Ureter (tissue), 1 donor: ENCODE data around the gene FRAT2.

DNA sequence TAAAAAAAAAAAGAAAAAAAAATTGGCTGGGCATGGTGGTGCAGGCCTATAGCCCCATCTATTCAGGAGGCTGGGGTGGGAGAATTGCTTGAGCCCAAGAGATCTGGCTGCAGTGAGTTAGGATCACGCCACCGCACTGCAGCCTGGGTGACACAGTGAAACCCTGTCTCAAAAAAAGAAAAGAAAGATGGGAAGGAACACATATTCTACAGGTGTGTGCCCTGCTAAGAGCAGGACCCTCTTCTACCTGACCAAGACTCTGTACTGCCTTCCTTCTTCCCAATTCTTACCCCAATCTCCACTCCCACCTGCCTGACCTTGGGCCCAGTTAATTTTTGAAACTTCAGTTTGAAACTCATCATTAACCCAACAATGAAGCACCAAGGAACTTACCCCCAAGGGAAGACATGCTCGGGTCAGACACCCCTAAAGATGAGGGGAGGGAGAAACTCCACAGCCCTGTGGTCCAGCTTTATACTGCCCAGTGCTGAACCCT lies 43.9 kb upstream of the TM9SF3 start:
- PRO-cap: no peak

DNA sequence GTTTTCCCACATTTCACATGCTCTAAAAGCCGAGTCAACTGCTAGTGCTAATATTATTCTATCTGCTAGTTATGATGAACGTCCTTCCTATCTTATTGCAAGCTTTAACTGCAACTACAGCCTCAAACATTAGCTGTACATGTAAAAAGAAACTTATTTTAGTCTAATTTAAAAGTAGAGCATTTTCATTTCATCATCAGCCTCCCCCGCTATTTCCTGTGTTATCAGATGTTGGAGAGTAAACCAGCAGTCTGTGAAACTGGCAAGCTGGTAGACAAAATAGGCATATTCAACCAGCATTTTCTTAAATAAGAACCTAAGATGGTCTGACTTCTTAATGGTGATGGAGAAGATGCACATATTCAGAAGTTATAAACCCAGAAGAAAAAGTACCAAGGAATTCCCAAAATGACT lies 25.0 kb downstream of the PIK3AP1 start:
- PRO-cap: no peak

DNA sequence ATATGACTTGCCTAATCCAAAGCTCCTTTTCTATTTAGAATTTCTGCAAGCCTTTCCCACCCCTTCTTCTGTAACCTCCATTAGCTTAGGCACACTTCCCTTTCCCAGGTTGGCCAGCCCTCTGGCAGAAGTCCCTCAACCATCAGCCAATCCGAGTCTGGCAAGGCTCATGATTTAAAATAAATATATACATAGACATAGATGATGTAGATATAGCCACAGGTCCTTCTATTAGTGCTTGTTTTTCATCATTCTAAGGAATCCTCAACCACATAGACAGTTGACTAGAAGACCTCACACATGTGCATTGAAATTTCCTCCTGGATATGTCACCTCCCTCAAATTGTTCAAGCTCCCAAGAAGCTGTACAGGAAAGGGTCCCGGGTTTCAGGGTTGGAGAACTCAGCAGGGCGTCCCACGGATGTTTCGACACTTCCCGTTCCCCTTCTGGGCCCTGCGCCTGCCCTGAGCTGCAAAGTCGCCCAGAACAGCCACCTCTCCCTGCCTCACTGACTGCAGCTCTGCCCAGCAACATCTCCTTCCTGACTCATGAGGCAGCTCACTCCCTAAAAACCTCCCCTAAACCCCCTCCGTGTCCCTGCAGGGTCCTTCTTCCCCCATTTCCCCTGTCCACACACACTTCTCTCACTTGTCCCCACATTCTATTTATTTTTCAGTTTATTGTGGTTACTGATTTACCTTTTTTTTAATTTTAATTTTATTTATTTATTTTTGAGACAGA lies 20.5 kb upstream of the PIK3AP1 start:
- PRO-cap: no peak

DNA sequence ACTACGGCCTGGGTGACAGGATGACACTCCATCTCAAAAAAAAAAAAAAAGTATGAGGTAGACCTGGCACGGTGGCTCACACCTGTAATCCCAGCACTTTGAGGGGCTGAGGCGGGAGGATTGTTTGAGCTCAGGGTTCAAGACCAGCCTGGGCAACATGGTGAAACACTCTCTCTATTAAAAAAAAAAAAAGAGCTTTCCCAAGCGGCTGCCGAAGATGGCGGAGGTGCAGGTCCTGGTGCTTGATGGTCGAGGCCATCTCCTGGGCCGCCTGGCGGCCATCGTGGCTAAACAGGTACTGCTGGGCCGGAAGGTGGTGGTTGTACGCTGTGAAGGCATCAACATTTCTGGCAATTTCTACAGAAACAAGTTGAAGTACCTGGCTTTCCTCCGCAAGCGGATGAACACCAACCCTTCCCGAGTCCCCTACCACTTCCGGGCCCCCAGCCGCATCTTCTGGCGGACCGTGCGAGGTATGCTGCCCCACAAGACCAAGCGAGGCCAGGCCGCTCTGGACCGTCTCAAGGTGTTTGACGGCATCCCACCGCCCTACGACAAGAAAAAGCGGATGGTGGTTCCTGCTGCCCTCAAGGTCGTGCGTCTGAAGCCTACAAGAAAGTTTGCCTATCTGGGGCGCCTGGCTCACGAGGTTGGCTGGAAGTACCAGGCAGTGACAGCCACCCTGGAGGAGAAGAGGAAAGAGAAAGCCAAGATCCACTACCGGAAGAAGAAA lies 29.9 kb upstream of the PIK3AP1 start:
- PRO-cap: no peak

- PRO-cap: bidirectional peak, plus-strand start at chr10:96832957, minus-strand start at chr10:96832884
Measured at GRCh38 chr10:96832717-96833497, 809 bp downstream of the LCOR start.

GRCh38 chr10:96872070-96872887 lies 40.2 kb downstream of the LCOR start:
- PRO-cap: no peak

- PRO-cap: no peak
Measured at GRCh38 chr10:96947043-96947376, 114.9 kb downstream of the LCOR start.

DNA sequence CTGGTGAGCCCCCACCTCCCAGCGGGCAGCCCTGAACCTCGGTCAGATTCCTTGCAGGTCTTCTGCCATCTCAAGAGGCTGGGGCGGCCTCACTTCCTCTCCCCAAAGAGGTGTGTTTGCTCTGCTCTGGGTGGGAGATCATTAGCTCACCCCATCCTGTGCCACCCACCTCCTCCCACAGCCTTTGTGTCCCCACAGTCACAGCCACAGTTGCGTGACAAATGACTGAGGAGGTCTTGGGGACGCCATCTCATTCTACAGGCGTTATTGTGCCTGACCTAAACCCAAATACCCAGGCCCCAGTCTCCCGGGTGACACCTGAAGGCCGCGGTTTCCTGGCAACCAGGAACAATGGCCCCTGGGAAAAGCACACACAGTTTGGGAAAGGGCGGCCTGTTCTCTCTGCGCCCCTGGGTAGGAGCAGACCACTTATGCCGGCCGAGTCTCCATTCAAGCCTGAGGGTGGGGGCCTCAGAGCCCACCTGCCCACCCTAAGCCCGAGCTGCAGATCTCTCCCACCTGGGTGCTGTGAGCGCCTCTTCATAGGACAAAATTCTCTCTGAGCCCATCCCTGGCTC lies 51.6 kb downstream of the SLIT1 start:
- PRO-cap: no peak

DNA sequence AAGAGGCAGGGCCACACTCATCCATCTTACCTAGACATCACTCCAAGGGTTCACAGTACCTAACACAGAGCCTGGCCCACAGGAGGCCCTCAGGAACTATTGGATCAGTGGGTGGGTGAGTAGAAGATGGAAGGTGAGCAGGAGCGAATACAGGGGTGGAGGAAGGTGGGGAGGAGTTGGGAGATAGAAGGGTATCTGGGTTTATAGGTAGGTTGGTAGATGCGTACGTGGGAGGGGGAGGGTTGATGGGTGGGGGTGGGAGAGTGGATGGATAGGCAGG lies 34.7 kb downstream of the SLIT1 start:
- PRO-cap: no peak

DNA sequence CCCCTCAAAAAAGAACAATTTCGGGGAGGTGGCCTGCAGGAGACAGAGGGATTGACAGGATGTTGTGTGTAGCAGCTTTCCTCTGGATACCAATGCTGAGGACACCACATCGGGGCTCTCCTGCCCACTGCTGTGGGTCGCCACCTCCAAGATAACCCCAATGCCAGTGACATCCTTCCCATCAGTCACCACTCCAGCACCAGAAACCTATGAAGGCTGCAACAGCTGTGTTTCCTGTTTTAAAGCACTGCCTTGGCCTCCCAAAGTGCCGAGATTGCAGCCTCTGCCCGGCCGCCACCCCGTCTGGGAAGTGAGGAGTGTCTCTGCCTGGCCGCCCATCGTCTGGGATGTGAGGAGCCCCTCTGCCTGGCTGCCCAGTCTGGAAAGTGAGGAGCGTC lies 17.6 kb downstream of the ARHGAP19 start:
- PRO-cap: no peak

DNA sequence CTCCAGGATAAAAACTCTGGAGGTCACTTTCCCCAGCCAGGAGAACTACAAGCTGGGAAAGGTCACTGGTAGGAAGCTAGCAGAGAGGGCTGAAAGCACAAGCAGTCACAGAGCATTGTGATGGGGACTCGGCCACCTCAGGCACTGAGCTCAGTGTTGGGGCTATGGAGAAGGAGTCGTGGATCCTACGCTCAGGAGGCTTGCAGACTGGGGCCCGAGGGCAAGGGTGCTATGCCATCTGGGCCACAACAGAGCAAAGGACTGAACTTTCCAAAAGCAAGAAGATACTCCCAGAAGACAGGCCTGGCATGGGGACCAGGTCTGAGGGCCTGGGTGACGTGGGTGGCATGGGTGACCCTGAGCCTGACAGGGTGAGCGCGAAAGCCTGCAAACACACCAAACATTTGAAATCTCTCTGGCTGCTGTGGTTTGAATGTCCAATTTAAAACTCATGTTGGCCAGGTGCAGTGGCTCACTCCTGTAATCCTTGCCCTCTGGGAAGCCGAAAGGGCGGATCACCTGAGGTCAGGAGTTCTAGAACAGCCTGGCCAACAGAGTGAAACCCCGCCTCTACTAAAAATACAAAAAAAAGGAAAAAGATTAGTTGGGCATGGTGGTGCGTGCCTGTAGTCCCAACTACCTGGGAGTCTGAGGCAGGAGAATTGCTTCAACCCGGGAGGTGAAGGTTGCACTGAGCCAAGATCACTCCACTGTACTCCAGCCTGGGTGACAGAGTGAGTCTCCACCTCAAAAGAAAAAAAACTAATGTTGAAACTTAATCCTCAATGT lies 9.9 kb upstream of the ARHGAP19 start:
- PRO-cap: no peak

DNA sequence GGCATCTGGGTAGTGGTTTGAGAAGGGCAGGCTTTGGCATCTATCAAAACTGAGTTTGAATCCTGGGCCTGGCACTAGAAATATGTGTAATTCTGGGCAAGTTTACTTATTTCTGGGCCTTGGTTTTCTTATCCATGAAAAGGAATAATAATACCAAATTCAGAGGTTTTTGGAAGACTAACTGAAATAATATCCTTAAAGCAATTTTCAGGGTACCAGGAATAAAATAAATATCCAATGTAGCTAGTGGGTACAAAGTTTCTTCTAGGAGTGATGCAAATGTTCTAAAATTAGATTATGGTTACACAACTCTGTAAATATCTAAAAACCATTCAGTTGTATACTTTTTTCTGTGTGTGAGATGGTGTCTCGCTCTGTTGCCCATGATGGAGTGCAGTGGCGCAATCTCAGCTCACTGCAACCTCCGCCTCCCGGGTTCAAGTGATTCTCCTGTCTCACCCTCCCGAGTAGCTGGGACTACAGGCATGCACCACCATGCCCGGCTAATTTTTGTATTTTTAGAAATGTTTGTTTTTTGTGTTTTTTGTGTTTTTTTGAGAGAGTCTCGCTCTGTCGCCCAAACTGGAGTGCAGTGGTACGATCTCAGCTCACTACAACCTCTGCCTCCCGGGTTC lies 10.7 kb upstream of the FRAT1 start:
- PRO-cap: no peak

DNA sequence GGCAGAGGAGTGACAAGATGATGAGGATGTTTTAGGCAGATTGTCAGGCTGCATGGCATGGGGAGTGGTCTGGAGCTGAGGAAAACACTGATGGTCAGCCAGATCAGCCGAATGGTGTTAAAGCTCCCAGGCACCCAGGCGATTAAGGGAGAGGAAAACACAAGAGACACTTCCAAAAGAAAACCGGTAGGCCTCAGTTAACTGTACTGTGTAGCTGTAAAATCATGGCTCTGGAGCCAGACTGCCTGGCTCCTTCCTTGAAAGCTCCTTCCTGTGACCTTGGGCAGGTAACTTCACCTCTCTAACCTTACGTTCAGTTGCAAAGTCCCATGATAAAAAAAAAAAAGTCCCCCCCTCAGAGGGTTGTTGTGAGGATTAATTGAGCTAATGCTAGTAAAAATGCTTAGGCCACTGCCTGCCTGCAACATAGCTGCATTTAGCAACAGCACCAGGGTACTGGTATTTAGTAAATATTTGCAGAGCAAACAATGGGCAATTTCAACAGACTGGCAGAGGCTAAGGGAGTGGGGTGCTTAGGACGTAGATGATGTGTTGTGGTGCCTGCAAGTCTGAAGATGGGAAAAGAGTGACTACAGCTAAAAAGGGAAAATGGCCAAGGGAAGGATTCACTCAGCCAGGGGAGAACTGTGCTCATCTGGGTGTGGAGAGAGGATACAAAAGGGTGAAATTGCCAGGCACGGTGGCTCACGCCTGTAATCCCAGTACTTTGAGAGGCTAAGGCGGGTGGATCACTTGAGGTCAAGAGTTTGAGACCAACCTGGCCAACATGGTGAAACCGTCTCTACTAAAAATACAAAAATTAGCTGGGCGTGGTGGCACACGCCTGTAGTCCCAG lies 6.7 kb downstream of the FRAT2 start:
- PRO-cap: no peak

GRCh38 chr10:97334364-97335419 lies at the start of gene FRAT2:
Gene FRAT2 (minus strand): TSS chr10:97334729.
- PRO-cap: unidirectional peak, minus-strand start at chr10:97334487; unidirectional peak, minus-strand start at chr10:97334718; bidirectional peak, plus-strand start at chr10:97335163, minus-strand start at chr10:97334940

DNA sequence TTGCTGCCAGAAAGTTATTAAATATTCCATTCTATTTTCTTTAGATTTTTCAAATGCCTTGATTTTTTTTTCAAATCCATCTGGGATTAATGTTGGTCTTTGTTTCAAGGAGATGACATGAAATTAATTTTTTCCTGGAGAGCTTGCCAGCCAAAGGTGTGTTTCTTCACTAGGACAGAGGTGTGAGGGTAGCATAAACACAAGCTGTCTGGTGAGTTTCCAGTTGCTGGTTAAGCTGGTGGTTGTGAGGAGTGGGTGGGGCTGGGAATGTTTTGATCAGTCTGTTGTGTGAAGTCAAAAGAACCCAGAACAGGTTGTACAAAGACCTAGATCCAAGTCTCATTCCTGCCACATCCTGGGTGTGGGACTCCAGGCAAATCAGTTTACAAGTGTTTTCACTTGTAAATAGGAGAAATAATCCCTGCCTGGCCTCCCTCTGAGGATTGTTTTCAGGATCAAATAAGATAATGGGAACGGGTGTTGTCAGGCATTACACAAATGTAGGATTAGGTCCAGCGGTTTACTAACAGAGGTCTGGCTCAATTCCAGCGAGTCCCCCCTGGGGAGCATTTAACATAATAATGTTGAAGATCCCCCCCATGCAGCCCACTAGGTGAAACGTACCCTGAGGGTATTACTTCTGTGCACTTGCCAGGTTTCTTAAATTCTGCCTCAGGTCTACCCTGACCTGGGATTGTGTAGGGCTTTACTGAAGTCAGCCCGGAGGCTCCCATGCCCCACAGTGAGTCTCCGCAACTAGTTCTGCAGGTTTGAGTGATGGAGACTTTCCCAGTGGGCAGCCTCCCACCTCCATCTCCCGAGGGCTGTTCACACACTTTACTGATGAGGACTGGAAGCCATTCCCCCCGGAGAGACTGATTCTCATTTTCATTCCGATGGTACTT lies 2.5 kb upstream of the FRAT2 start:
- PRO-cap: no peak

DNA sequence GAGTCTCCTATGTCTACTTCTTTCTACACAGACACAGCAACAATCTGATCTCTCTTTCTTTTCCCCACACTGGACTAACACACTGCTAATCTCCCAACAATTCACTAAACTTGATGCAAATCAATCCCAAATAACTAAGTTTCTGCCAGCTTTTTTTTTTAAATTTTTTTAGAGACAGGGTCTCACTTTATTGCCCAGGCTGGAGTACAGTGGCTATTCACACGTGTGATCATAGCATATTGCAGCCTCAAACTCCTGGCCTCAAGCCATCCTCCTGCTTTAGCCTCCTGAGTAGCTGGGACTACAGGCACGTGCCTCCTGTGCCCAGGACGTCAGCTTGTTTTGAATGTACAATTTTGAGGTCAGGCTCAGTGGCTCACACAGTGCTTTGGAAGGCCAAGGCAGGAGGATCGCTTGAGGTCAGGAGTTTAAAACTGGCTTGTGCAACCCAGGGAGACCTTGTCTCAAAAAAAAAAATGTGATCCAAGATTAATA lies 7.9 kb upstream of the PGAM1 start:
- PRO-cap: no peak

GRCh38 chr10:97724211-97725054 lies 10.9 kb downstream of the MARVELD1 start:
- PRO-cap: no peak

DNA sequence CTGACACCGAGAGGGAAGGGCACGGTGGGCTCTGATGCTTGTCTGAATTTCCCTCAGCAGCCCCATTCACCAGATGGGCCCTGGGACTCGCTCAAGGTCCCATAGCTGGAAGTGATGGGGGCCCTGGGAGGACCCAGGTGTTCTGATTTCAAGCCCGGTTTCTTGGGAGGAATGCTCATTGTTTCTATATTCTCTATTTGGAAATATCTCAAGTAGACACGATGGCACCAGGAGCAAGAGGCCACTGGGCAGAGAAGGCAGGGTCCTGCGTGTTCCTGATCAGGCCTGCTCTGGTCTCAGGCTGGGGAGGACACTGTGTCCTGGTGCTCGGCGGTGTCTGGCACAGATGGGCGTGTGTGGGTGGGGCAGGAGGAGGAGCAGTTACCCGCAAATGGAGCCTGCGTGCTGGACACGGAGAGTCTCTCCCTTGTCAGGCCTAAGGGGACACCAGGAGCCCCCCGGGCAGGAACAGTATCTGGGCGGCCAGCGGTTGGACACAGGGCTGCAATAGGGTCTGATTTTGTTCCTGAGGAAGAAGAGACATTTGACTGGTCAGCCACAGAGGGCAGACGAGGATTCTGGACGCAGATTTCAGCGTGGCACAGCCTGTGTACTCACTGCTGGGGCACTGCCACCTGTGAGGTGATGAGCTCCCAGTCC lies 25.9 kb upstream of the GOLGA7B start:
- PRO-cap: no peak

DNA sequence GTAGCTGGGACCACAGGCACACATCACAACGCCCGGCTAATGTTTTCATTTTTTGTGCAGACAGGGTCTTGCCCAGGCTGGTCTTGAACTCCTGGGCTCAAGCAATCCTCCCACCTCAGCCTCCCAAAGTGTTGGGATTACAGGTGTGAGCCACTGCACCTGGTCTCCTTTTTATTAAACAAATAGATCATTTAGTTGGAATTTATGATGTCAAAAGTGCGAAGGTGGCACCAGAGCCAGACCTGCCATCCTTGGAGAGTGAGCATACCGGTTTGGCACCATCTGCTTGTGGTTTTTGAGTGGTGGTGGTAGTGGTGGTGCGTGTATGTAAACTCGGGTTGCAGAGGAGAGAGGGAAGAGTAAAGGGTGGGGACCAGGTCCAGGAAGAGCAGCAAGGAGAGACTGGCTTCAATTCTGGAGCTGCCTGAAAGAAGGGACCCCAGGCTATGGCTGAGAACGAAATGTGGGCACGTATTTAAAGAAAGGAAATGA lies 658 bp upstream of the GOLGA7B start:
- PRO-cap: no peak

GRCh38 chr10:97869247-97869771 lies 19.7 kb downstream of the GOLGA7B start:
- PRO-cap: no peak